ENCODE data around the genes NAT14, ZNF524, NLRP11 and ZSCAN5B.

GRCh38 chr19:55419816-55420059, 12.2 kb upstream of the UBE2S start:
- PRO-cap = no peak

- PRO-cap = no peak
Observed at GRCh38 chr19:55473619-55473988, 2.8 kb upstream of the ZNF628 start.

DNA sequence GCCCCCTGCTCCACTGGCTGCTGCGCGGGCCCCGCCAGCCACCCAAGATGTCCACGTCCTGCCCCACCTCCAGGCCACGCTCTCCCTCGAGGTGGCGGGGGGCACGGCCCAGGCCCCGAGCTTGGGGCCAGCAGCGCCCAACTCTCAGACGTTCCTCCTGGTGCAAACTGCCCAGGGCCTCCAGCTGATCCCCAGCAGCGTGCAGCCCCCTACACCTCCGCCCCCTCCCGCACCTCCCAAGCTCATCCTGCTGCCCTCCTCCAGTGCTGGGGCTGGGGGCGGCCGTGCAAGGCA, 1.9 kb upstream of the NAT14 start:
- PRO-cap = no peak

DNA sequence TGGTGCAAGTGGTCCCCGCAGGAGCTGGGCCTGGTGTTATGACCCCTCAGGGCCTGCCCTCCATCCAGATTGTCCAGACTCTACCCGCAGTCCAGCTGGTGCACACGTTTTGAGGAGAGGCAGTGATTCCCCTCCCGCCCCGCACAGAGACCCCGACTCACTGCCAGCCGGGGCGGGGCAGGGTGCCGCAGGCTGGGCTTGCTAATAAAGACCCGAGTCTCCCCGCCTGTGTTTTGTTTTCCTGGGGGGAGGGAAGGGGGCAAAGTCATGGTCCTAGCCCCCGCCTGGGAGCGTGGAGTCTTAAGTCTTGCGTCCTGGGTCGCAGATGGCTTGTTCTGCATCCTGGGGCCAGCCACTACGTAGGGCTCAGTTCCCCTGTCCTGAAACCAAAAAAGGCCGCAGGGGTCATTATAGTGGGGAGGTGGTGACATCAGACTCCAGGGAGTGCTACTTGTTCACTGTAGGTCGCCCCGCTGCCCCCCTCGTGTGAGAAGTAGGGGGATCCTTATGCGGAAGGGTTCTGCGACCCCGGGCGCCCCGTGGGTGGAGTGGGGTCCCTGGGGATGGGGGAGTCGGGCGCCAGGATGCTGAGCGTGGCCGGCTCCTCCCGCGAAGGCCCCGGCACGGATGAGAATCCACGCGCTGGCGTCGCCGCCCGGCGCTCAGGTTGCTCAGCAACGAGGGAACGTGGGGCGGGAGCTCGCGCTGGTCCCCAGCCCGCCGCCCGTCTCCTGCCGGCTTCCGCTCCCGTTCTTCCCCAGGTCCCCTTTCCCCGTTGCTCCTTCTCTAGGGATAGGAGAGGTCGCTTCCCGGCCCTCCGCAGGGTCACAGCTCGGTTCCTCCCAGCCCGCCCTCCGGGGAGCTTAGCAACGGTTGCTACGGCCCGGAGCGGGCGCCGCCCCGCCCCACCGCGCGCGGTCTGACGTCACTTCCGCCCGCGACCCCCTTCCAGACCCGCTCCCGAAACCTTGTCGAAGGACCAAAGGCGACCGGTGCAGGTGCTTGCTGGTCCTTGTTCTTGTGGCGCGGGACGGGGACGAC, at the start of gene NAT14:
TSS of gene NAT14 (plus strand) at position 928 of the 1,041 bp plus-strand sequence.
- PRO-cap = bidirectional peak, plus-strand start at position 680 of the sequence, minus-strand start at position 629 of the sequence; bidirectional peak, plus-strand start at position 928 of the sequence, minus-strand start at position 865 of the sequence

DNA sequence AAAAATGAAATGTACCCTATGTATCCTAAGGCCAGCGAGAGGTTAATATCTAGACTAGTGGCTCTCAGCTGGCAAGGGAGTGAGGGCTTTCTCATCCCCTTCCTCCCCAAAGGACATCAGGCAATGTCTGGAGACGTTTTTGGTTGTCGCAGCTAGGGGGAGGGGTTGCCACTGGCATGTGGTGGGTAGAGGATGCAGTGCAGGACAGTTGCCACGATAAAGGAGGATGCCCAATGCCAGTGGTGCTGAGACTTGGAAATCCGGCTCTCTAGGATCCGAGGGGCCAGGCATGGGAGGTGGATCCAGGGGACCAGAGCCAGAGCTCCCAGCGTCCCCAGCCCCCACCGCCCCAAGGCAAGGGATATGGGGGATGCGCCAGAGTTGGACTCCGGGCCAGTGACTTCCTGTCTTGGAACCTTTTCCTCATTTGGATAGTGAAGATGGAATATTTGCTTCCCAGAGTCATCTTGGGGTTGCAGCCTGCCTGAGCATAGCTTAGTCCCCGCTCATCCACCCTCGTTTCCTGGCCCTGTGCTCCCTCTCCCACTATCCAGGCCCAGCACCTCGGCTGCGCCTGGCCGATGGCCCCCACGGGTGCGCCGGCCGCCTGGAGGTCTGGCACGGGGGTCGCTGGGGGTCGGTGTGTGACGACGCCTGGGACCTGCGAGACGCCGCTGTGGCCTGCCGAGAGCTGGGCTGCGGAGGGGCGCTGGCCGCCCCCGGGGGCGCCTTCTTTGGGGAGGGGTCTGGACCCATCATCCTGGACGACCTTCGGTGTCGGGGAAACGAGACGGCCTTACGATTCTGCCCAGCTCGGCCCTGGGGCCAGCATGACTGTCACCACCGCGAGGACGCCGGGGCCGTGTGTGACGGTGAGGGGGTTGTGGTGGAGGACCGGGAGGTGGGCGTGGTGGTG, 5.1 kb downstream of the SSC5D start:
- PRO-cap = unidirectional peak, plus-strand start at position 459 of the sequence

DNA sequence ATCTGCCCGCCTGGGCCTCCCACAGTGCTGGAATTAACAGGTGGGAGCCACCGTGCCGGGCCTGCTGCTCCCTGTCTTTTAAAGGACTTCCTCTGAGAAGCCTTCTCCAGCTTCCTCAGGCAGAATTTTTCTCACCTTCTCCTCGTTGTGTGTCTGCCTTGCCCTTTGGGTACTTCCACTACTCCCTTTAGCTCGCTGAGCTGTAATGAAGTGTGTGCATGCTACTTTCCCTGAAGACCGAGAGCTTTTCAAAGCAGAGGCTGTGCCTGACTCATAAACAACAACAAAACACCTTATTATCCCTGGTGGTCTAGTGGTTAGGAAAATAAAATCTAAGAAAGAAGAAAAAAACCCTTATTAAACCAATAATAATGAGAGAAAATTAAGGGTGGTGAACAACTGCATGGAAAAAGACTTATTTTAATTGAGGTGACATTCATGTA, 8.8 kb downstream of the SSC5D start:
- PRO-cap = no peak

DNA sequence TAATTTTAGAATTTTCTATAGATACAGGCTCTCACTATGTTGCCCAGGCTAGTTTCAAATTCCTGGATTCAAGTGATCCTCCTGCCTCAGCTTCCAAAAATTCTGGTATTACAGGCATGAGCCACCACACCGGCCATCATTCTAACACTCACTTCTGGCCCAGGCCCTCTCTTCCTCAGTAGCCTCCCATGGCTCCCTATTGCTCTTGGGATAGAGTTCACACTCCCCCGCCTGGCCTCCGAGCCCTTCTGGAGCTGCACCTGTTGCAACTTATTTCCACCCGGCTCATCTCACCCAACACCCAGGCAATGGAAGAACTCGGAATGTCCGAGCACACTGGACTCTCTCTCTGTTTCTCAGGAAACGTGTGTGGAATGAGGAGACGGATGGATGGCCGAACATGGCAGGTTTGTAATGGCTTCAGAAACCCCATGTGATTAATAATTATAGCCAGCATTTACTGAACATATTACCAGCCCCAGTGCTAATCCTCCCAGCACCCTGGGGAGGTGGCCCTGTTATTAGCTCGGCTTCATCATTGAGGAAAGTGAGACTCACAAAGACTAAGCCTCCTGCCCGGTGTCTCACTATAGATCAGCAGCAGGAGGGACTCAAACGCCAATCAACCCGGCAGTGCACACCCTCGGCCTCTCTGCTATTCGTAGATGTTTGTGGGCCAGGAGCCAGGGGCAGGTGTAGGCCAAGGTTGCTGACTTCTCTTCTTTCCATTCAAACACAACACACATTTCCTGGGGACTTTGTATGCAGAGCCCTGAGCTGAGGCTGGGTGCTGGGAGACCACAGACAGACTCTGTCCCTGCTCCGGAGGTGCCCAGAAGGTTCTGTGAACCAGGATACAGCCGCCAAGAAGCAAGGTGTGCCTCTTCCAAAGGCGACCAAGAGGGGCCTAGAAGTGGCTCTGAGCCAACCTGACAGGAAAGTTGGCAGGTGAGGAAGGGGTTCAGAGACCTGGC, 9.2 kb upstream of the SBK3 start:
- PRO-cap = no peak

DNA sequence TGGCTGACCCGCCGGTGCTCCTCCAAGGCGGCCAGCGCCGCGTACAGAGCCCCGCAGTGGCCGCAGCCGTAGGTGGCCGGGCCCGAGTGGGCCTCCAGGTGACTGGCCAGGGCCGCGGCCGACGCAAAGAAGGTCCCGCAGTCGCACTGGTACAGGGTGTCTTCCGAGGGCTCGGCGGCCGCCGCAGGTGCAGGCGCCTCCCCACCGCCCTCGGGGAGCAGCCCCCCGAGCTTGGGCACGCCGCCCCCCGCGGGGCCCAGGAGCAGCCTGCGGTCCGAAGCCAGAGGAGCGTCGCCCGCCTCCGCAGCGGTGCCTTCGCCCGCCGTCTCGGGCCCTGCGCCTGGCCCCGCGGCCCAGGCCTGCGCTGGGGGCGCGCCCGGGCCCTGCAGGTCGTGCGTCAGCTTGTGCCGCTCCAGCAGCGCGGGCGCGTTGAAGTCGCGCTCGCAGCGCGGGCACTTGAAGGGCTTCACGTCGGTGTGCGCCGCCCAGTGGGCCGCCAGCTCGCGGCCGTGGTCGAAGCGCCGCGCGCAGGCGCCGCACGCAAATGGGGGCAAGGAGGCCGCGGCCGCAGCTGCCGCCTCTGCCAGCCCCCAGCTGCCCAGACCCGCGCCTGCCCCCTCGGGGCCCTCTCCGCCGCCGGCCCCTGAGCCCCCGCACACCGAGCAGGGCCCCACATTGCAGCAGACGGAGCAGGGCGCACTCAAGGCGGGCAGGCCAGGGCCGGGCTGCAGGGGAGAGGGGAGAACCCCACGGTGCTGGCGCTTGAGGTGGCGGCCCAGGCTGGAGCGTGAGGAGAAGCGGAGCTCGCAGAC, 6.3 kb downstream of the FIZ1 start:
- PRO-cap = no peak

- PRO-cap = unidirectional peak, plus-strand start at chr19:55600021; unidirectional peak, plus-strand start at chr19:55600055; bidirectional peak, plus-strand start at chr19:55600451, minus-strand start at chr19:55600200; bidirectional peak, plus-strand start at chr19:55600635, minus-strand start at chr19:55600524
Observed at GRCh38 chr19:55599863-55601042, at the start of gene ZNF524. TSS of gene ZNF524 (plus strand) at chr19:55600288.

DNA sequence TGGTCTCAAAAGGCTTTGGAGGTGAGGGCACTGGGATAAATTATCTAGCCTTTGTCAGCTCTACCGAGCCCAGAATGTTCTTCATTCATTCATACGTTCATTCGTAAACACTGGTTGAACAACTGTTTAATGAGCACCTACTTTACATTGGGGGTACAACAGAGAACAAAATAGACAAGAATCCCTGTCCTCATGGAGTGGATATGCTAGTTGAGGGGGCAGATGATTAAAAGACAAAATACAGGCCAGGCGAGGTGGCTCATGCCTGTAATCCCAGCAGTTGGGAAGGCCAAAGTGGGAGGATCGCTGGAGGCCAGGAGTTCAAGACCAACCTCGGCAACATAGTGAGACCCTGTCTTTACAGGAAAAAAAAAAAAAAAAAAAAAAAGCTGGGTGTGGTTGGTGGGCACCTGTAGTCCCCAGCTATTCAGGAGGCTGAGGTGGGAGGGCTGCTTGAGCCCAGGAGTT, 1.7 kb downstream of the ZNF865 start:
- PRO-cap = no peak

- PRO-cap = bidirectional peak, plus-strand start at chr19:55642503, minus-strand start at chr19:55642356
Observed at GRCh38 chr19:55641654-55642424, 1.0 kb downstream of the ZNF580 start.

GRCh38 chr19:55676380-55676835, 1.4 kb downstream of the EPN1 start:
- PRO-cap = no peak

DNA sequence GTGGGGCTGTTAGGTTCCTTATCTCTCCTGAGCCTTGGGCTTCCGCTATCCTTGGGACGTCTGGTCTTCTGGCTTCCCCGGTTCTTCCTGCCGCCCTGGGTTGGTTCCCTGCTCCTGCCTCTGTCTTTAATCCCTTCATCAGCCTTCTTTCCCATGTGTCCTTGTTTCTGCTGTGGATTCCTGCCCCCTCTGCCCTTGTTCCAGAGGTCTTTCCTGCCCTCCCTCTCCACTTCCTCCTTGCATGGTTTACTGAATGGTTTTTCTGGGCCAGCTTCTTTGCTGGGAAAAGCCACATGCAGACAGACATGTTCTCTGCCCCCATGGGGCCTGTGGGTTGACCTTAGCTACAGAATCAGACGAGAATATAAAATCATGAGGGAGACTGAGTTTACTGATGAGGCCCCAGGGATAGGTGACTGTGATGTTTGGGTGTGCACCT, 2.6 kb downstream of the EPN1 start:
- PRO-cap = no peak

GRCh38 chr19:55678075-55678988, 3.3 kb downstream of the EPN1 start:
- PRO-cap = no peak

GRCh38 chr19:55809225-55809927, 22.4 kb downstream of the NLRP11 start:
- PRO-cap = no peak

DNA sequence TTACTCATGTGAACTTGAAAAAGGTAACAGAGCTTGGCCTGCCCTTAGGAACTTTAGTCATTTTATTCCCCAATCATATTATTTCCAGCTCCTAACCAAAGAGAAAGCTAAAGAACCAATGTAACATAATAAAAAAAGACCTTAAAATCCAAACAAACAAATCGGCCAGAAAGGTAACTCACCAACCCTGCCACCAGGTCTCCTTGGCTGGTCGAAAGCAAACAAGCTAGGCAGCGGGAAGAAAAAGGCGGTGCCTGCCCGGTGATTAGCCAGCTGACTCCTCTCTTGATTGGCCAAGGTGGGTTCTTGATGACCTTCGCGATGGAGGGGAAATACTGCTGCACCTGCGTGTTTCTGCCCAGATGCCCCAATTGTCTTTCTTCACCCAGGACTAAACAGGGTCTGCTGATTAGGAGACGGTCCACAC, at the start of gene NLRP11:
TSS of gene NLRP11 (minus strand) at position 219 of the 427 bp plus-strand sequence.
- PRO-cap = no peak

GRCh38 chr19:56083661-56083998, 37.5 kb downstream of the ZNF787 start:
- PRO-cap = no peak

GRCh38 chr19:56112109-56112996, 8.7 kb downstream of the ZNF787 start:
- PRO-cap = no peak

GRCh38 chr19:56170168-56170733, 5.6 kb upstream of the GALP start:
- PRO-cap = no peak

- PRO-cap = no peak
Observed at GRCh38 chr19:56197485-56198101, at the start of gene ZSCAN5B. TSS of gene ZSCAN5B (minus strand) at chr19:56197783.

Data from right common carotid artery plus branches (tissue), 1 donor.